ENCODE measurements around a stretch of chr6.

- RRBS = no CpG with 5 or more reads among the region's 6 CpGs
Observed at GRCh38 chr6:144344736-144345315, 59.7 kb downstream of the UTRN start.

DNA sequence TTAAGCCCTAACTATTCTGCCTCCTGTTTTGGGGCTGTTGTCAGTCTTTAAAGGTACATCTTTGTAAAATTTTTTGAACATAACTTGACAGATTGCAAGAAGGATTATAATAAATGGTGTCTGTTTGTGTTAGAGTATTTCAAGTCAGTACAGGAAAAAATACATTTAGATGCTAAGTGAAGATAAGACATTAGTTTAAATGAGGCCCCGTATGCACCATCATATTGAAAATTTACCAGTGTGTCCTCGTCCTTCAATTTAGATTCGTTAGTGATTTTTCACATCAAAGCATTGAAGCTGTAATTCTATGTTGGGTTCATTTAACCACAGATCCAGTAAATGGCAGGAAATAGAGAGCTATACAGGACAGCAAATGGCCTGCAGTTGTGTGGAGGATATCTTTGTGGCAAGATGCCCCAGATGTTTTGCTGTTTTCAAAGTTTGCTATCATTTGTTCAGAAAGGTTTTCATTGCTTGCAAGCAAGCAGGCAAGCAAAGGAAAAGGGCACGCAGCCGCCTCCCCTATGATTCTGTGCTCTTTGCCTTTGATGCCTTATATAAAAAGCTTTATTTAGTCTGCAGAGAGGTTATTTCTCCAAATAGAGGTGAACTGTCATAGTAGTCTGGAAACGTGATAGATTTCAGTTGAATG lies 66.1 kb downstream of the UTRN start:
- RRBS = no CpG with 5 or more reads among the region's 6 CpGs

DNA sequence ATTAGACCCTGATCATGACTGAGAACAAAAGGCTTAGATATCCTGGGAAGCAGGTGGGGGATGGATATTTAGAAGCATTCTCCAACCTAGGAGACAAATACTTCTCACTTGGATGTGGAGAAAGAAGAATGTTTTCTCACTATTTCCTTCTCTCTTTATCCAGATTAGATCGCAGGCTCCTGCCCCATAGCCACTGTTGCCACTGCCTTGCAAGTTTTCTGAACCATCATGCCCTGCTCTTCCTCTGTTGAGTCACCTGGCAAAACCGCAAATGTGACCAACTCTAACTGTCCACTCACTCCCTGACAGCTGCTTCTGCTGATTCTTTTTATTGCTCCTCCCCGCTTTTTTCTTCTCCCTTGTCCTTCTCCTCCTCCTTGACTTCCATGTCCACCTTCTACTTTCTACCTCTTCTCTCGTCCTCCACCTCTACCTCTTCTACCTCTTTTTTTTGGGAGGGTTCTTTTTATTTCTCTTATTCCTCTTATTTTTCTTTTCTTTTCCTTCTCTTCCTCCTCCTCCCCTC lies 258.2 kb downstream of the UTRN start:
- RRBS = no CpG with 5 or more reads among the region's 4 CpGs

DNA sequence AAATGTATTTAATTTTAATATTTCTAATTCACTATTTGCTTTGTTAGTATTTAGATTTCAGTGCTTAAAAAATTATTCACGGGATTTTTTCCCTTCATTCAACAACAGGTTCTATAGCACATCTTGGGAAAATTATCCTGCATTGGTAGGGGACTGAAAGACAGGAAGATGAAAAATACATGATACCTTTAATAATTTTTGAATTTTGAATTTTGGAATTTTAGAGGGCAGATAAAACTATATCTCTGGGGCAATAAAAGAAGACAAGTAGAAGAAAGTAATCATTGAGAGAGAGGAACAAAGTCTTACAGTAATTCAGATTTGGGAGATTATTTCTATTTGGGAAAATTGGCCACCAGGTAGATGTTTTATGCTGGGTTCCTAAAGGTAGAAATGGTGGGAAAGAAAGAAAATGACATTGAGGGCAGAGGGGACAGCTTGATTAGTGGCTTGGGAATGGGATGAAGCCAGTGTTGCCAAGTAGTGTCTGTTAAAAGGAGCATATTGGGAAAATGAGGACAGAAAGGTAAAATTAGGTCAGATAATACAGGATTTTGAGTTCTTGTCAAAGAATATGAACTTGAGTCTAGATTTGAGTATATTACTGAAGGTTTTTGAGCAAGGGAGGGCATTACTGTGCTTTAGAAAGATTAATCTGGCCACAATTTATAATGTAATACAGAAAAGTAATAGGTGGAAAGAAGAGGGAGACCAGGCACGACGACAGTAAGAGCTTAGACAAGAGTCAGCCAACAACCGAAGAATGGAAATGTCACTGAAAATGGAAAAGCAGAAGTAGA lies 338.7 kb downstream of the UTRN start:
- RRBS = no CpG with 5 or more reads among the region's 4 CpGs

DNA sequence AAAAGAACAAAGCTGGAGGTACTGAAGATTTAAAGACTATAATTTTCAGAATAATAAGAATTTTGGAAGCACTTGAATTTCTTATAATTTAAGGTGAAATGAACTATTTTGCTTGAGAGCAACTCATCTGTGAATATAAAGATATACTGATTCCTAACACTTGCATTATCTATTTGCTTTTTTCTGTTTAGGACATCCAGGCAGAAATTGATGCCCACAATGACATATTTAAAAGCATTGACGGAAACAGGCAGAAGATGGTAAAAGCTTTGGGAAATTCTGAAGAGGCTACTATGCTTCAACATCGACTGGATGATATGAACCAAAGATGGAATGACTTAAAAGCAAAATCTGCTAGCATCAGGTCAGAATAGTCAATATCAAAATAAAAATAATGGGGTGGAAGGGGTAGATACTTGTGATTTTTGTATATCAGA lies 393.1 kb downstream of the UTRN start:
- RRBS = no CpG with 5 or more reads among the region's 2 CpGs

- RRBS = no CpG with 5 or more reads among the region's 6 CpGs
Observed at GRCh38 chr6:144850719-144851578, 565.8 kb downstream of the UTRN start.

DNA sequence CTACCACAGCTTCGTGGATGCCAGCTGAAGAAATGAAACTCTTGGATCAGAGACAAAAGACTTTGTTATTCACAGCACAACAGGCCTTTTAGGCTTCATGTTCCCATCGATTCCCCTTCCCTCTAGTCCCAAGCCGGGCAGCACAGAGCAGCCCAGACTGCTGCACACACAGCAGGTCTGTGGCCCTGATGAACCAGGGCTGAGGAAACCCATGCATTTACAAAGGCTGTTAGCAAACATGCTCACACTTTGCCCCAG lies 468.4 kb downstream of the EPM2A start:
- RRBS = no CpG with 5 or more reads among the region's 3 CpGs

DNA sequence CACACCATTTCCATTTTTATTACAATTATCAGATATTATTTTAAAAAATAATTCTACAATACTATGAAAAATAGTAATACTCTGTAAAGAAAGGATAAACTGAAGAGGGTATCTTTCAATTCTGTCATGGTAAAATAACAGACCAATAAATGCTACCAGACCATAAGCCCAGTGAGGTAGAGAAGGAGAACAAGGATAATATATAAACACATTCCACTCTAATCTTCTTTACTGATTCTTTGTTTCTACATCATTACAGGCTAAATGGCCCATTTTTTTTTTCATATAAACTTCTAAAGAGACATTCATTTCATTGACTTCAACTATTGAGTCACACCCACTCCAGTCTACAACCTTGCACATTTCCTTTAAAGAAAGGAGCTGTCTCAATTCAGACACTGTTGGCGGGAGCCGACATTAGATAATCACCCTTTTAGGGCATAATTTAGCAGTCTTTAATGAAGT lies 1.7 kb downstream of the EPM2A start:
- RRBS = no CpG with 5 or more reads among the region's 2 CpGs

DNA sequence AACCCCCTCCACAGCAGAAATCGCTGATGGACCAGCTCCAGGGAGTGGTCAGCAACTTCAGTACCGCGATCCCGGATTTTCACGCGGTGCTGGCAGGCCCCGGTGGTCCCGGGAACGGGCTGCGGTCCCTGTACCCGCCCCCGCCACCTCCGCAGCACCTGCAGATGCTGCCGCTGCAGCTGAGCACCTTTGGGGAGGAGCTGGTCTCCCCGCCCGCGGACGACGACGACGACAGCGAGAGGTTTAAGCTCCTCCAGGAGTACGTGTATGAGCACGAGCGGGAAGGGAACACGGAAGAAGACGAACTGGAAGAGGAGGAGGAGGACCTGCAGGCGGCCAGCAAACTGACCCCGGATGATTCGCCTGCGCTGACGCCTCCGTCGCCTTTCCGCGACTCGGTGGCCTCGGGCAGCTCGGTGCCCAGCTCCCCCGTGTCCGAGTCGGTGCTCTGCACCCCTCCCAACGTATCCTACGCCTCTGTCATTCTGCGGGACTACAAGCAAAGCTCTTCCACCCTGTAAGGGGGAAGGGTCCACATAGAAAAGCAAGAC lies 109.3 kb upstream of the RAB32 start:
- RRBS = no CpG with 5 or more reads among the region's 45 CpGs

DNA sequence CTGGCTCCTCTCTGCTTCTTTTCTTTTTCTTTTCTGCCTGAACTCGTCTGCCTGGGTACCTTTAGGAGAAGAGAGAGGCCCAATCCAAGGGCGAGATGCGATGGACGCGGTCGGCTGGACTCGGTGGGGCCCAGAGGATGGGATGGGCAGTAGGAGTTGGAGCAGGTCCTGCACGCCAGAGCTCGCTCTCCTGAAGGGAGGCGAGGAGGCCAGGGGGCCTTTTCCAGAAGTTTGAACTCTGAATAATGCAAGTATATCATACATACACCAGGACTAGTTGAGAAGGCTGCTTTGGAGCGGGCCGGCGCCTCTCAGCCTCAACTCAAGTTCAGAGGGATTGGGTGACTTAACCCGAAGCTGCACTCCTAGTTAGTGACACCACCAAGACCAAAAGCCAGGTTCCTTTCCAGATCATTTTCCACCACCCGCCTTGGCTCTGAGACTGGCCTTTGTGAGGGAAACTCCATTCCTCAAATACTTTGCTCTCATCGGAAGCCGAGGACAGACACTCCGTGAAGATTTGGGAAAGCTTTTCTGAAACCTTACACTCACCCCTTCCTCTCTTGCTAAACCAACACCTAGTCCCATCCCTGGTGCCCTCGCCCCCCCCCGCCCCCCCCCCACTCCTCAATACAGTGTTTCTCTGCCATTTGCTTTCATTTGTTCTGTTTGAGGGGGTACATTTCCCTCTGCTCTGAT lies 684 bp downstream of the RAB32 start:
- RRBS = no CpG with 5 or more reads among the region's 20 CpGs

GRCh38 chr6:146913488-146914329 lies 290.5 kb upstream of the STXBP5 start:
- RRBS = no CpG with 5 or more reads among the region's 15 CpGs

- RRBS = no CpG with 5 or more reads among the region's 10 CpGs
Observed at GRCh38 chr6:146914330-146915353, 289.6 kb upstream of the STXBP5 start.

DNA sequence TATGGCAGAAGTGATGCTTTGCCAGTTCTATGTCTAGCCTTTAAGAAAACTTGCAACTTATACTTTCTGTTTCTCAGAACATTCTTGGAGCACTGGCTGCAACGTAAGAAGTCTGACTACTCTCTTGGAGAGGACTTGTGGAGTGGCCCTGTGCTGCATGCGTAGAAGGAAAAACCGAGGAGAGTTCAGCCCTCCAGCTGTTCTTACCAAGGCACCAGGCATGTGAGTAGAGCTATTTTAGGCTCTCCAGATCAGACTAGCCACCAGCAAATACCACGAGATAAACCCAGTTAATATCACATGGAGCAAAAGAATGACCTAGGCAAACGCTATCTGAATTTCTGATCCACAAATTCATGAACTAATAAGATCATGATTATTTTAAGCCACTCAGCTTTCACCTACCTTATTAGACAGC lies 77.5 kb upstream of the STXBP5 start:
- RRBS = no CpG with 5 or more reads among the region's 5 CpGs

- RRBS = under 1% methylated on average over 11 of the region's 72 CpGs
Observed at GRCh38 chr6:147203349-147204057, 714 bp upstream of the STXBP5 start.

GRCh38 chr6:147204459-147204792 lies 209 bp downstream of the STXBP5 start:
- RRBS = 1% methylated on average over 12 of the region's 26 CpGs

DNA sequence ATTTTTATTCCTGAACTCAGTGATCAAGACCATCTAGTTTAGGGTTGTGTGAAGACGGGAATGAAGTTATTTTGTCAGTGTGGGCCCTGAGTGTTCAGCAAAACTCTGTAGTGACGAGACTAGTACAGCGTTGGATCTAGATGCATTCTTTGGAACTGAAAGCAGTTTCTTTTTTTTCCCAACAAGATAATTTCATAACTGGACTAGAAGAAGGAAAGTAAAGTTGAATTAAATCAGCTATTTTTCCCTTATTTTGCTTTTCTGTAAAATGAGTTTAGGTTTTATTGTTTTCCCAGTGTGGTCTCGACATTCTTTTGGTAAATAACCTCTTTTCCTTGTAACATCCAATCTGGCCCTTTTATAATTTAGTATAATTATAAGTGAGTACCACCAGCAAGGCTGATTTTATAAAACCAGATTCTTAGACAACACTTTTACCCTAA lies 3.3 kb downstream of the STXBP5 start:
- RRBS = no CpG with 5 or more reads among the region's 4 CpGs

DNA sequence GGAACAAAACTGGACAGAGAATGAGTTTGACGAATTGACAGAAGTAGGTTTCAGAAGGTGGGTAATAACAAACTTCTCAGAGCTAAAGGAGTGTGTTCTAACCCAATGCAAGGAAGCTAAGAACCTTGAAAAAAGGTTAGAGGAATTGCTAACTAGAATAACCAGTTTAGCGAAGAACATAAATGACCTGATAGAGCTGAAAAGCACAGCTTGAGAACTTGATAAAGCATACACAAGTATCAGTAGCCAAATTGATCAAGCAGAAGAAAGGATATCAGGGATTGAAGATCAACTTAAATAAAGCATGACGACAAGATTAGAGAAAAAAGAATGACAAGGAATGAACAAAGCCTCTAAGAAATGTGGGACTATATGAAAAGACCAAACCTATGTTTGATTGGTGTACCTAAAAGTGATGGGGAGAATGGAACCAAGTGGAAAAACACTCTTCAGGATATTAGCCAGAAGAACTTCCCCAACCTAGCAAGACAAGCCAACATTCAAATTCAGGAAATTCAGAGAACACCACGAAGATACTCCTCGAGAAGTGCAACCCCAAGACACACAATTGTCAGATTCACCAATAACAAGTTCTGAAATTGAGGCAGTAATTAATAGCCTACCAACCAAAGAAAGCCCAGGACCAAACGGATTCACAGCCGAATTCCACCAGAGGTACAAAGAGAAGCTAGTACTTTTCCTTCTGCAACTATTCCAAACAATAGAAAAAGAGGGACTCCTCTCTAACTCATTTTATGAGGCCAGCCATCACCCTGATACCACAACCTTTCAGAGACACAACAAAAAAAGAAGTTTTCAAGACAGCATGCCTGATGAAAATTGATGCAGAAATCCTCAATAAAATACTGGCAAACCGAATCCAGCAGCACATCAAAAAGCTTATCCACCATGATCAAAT lies 48.2 kb downstream of the STXBP5 start:
- RRBS = no CpG with 5 or more reads among the region's 8 CpGs

DNA sequence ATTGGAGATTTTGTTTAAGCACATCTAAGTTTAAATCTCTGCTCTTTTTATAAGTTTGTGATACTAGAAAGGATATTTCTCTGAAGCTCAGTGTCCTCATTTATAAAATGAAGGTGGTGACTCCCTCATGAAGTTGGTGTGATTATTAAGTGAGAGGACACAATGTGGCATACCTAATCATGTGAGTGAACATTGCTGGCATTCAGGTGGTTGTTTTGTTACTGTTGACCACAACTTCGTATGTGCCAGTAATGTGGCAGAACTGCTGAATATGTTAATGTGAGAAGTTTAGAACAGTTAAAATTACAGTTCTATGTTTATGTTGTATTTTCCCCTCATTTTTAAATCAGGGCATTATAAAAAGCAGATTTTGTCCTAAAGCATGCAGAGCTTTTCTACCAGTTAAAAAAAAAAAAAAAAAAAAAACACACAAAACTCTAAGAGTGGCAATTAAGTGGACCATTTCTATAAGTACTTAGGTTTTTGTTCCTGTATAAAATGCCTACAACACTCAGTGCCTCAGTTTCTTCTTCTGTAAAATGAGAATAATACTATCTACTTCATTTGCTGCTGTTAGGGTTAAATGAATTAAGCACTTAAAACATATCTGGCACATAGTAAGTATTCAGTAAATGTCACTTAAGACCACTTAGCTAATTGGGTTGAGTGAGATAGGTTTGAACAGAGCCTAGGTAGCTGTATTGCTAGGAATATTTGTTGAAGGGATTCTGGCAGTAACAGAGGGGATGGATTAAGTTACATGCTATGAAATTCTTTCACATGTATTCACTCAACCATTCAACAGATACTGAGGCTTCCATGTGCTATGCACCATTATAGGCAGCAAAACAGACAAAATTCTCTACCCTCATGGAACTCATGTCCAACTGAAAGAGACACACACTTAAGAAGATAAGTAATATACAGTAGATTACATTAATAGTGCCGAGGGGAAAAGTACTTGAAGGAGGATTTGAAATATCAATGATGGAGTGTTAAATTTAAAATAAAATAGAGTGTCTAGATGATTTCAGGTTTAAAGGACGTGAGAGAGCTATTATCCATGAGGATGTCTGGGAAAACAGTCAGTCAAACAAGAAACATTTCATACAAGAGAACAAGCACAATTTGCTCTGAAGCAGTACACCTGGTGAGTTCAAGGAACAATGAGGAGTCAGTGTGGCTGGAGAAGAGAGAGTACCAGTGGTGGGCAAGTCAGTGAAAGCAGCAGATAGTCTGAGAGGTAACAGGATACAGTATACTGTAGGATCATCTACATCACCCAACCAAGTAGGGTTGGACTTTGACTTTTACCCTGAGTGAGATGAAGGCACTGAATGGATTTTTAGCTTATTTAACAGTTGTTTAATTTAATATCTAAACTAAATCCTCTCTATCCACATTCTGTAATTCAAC lies 127.7 kb downstream of the STXBP5 start:
- RRBS = no CpG with 5 or more reads among the region's 3 CpGs

DNA sequence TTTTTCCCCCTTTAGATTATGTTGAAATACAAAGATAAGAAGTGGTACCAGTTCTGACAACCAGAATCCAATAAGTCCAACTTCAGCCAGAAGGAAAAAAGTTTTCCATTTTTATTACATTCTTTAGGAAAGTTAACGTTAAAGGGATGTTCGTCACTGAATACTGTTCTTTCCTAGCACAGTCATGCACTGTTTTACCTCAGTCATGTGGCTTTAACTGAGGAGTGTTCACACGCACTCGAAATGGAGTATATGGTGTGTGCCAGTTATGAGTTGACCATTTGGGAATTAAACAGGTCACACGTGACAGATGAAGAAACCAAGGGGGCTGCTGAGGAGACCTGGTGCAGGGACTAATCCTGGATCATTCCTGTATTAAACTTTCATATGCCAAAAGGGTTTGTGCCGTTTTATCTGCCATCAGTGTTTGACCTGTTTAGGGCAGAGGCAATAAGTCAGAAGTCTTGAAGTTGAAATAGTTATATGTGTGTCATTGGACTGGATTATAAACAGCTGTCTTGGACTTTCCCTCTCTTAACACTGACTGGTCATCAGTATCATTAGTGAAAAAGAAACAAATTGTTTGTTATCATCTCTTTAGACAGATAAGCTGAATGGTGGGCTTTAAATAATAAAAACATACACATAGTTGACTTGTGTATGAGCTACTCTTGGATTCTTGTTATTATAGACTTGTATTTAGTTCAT lies 123.6 kb upstream of the SAMD5 start:
- RRBS = no CpG with 5 or more reads among the region's 6 CpGs